SP-49 (cell line): ENCODE measurements around a stretch of chr19.

DNA sequence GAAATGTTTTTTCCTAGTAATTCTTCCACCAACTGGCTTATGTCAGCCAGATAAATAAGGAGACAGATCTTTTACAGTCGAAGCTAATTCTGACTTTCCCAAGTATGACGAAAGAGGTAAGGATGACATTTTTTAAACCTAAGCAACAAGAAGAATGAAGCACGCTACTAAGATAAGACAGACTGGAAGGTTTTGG, 609 bp downstream of the THAP8 start:
- PRO-cap, result no peak

GRCh38 chr19:36158309-36158921, 6.2 kb upstream of the COX7A1 start:
- PRO-cap, result no peak

- PRO-cap, result no peak
Observed at GRCh38 chr19:36245080-36245777, 30.3 kb downstream of the ZNF146 start.

DNA sequence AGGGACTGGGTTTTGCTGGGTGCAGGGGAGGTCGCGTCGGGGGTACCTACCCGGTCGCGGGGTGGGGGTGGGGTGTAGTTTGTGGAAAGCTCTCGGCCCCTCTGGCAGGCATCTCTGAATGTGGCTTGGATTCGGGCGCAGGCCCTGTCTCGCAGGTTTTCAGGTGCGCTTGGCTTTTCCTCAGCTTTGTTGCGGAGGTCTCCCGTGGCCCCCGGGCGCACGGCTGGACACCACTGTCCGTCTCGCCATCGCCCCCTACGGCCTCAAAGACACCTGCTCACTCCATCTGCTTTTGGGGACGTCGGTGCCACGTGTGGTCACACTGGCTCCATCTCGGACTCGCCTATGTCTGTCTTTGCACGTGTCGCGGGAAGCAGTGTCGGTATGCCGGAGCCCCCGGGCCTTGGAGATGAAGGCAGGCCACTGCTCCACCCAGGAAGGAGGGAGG, 41.9 kb downstream of the ZNF146 start:
- PRO-cap, result unidirectional peak, plus-strand start at position 285 of the sequence

DNA sequence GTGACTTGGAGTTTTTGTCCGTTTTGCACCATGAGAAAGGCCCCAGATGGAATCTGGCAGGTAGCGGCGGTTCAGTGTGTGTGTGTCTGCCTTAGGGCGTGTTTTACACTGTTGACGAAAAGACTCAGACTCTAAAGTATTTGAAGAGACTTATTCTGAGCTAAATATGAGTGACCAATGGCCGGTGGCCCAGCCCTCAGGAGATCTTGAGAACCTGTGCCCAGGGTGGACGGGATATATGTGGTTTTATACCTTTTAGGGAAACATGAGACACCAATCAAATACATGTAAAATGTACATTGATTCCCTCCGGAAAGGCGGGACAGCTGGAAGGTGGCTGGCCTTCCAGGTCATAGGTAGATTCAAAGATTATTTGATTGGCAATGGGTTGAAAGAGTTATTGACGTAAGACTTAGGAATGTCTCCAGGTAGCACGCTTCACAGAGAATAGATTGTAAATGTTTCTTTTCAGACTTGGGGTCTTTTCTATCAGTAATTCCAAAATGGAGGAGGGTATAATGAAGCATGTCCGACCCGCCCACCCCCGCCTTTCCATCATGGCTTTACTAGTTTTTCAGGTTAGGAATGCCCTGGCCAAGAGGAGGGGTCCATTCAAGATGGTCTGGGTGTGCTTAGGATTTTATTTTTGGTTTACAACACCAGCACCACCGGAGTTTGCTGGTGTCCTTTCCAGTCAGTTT, 975 bp upstream of the ZNF529 start:
- PRO-cap, result no peak

- PRO-cap, result no peak
Observed at GRCh38 chr19:36605413-36606140, 464 bp downstream of the ZNF382 start.

DNA sequence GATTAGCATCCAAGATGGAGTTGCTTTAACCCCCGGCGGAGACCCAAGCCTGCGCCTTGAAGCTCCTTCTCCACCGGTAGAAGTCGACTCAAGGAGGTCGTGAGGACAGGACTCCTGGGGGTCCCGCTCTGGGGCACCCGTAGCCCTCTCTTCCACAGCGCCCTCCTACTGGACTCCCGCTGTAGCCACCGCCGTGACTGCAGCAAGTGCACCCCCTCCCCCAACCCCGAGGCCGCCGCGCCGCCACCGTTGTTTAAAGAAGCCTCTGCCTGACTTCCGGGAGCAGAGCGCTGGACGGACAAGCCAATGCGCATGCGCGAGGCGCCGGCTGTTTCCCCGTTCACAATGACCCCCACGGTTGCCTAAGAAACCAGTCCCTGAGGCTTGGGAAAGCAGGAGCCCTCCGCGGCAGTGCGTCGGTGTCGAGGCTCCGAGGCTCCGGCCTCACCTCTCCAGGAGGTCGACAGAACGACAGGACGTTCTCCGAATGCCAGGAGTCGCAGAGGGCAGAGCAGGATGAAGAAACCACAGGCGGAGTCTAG, 70.7 kb upstream of the ZNF420 start:
- PRO-cap, result no peak

- PRO-cap, result no peak
Observed at GRCh38 chr19:37335415-37336273, 1.2 kb downstream of the ZNF875 start.

GRCh38 chr19:37361959-37362623, 8.8 kb upstream of the ZNF527 start:
- PRO-cap, result no peak

GRCh38 chr19:37388783-37389451, 18.0 kb downstream of the ZNF527 start:
- PRO-cap, result no peak

GRCh38 chr19:37551021-37551654, 43.5 kb downstream of the ZNF571 start:
- PRO-cap, result no peak

DNA sequence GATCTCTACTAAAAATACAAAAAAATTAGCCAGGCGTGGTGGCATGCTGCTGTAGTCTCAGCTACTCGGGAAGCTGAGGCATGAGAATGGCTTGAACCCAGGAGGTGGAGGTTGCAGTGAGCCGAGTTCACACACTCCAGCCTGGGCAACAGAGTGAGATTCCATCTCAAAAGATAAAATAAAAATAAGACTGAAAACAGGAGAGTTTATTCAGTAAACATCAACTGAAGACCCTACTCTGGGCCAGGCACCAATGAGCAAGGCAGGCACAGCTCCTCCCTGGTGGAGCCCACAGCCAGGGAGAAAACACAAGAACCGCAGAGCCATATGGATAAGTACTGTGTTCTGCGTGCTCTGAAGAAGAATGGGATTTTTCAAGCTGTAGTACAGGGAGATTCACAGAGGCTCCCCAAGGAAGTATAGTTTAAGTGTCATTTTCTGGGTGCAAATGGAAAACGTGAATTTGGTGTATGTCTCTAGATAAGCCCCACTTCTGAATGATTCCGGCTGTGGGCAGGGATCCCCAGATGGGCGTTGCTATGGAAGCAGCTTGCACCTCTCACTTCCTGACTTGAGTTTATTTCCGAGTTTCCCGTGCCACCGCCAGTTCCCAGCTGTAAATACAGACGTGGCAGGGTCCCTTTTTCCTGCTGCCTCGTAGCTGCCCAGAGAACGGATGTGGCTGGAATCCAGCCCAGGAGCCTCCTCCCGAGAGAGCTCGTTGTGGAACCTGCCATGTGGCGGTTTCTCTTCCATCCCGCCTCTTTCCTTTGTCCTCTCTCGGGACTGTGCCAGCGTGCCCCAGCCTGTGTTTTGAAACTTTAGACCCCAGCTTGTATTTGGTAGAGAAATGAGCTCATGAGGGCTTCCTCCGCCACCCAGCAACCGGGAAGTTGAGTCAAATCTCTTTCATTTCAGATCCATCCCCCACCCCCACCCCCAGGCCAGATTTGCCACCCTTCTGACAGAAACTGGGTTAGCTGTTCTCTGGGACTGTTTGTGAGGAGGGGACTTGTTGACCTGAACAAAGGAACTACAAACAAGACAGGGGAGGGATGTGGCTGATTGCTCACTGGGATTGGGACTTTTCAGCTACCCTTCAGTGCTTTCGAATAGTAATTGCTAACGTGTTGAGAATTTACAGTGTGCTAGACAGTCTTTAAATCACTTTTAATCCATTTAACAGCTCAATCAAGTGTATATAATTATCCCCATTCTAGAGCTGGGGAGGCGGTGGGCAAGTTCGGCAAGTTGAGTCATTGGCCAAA, 96.4 kb downstream of the SIPA1L3 start:
- PRO-cap, result unidirectional peak, plus-strand start at position 577 of the sequence

GRCh38 chr19:38111646-38112078, 112.4 kb downstream of the DPF1 start:
- PRO-cap, result no peak

- PRO-cap, result no peak
Observed at GRCh38 chr19:38265421-38266042, 1.2 kb downstream of the SPINT2 start.

GRCh38 chr19:38318645-38319030, 1.0 kb upstream of the KCNK6 start:
- PRO-cap, result no peak

DNA sequence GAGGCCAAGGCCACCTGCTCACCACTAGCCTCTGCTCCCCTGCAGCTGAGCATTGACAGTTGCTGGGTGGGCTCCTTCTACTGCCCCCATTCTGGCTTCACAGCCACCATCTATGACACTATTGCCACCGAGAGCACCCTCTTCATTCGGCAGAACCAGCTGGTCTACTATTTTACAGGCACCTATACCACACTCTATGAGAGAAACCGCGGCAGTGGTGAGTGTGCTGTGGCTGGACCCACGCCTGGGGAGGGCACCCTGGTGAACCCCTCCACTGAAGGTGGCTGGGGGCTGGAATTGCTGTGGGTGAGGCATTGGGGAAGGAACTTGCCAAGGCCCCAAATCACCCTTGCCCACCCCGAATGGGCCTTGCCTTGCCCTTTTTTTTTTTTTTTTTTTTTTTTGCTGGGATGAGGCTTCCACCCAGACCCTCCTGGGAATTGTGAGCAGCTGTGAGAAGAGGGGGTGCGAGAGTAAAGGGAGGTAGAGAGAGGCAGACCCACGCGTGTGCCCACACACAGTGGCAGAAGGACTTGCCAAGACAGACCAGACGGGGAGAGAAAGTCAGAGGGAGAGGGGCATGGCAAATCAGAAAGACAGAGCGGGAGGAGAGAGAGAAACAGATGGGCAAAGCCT, 16.7 kb downstream of the CATSPERG start:
- PRO-cap, result no peak

DNA sequence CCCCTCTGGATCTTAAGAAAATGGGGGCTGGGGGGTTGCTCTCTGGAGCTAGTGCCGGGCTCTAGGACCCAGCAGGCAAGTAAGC, 126 bp upstream of the SPRED3 start:
- PRO-cap, result no peak

DNA sequence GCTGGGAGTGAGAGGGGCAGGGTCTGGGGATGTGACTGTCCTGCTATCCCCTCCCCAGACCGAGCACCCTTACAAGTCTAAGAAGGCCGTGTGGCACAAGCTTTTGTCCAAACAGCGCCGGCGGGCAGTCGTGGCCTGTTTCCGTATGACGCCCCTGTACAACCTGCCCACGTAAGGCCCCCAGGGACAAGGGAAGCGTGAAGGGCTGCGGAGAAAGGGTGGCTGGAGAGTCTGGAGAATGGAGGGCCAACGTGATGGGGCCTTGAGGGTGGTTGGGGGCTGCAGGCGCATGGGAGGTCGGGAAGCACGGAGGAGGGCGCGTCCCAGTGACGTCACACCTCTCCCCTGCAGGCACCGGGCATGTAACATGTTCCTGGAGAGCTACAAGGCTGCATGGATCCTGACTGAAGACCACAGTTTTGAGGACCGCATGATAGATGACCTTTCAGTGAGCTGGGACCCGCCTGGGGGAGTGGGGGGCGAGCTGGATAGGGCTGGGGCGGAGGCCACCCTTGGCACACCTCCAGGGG, 89.4 kb downstream of the MAP4K1 start:
- PRO-cap, result no peak

GRCh38 chr19:38595743-38596707, 21.7 kb downstream of the MAP4K1 start:
- PRO-cap, result no peak

- PRO-cap, result bidirectional peak, plus-strand start at chr19:38647687, minus-strand start at chr19:38647373
Observed at GRCh38 chr19:38647122-38647557, 309 bp upstream of the ACTN4 start.